ENCODE measurements around a stretch of chr1.

- RRBS: no CpG with 5 or more reads among the region's 5 CpGs
These were observed 16.7 kb downstream of the NFIA start for GRCh38 chr1:61098903-61099644.

DNA sequence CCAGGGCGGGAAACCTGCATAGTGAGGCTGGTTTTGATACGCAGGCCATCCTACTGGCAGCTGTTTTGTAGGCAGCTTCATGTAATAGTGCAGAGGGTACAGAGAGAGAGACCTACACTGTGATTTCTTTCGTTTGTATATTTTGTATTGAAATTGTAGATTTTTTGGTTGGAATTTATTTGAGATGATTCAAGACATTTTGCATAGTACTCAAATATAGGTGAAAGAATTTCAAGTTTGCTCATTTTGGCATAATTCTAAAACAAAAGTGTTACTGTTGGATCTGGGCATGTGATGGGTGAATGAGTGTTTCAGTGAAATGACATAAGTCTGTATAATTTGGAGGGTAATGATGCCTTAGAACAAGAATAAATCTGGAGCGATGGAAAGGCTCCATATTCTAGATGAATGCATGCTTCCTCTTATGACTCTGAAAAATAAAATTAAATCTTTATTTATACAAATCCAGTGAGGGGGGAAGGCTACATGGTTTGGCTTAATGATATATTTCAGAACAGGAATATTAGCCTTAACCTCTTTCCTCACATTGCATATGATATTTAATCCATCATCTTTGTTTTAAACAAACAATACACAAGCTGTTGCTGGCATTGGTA lies 41.0 kb downstream of the NFIA start:
- RRBS: no CpG with 5 or more reads among the region's 4 CpGs

DNA sequence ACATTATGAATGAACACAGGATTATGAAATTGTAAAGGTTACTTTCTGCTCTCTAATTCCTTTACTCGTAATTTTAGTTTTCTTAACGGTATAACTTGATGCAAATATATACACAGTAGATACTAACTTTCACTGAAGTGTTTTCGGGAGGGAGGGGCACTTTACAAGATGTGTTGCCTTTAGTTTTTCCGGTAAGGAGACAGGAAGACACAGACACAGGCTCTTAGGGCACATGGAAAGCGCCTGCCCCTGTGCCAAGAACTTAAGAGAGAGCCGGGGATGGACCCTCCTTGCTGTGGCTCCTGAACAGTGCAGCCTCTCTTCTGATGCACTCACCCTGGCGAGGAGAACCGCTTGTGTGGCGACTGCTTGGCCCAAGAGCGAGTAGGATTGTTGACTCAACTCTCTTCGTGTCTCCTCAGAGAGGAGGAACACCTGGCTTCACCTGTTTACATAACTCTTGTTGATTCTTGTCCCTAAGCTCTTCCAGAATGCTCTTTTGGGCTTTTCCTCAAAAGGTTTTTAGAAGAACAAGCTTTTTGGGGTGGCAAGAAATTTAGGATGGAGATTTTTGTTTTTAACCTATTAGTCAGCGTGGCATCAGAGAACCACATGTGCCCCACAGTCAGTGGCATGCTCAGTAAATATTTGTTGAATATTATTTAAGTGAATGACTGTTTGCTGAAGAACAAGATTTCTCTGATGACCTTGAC lies 60.4 kb downstream of the NFIA start:
- RRBS: 93% methylated on average over 3 of the region's 12 CpGs

GRCh38 chr1:61254526-61255370 lies 172.4 kb downstream of the NFIA start:
- RRBS: no CpG with 5 or more reads among the region's 6 CpGs

DNA sequence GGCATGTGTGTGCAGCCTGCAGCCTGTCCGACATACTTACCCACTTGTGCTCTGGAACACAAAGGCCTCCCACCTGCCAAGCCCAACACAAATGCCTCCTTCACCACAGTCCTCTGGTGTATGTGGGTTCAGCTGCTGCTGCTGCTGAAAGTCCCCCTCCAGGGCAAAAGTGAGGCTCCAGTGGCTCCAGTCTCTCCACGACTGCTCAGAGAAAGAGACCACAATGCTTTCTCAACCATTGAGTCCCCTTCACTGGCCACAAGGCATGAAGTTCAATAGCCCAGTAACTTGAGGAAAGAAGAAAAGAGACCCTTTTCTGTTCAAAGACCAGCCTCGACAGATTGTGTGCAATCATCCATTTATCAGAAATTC lies 19.3 kb downstream of the KANK4 start:
- RRBS: no CpG with 5 or more reads among the region's 3 CpGs

DNA sequence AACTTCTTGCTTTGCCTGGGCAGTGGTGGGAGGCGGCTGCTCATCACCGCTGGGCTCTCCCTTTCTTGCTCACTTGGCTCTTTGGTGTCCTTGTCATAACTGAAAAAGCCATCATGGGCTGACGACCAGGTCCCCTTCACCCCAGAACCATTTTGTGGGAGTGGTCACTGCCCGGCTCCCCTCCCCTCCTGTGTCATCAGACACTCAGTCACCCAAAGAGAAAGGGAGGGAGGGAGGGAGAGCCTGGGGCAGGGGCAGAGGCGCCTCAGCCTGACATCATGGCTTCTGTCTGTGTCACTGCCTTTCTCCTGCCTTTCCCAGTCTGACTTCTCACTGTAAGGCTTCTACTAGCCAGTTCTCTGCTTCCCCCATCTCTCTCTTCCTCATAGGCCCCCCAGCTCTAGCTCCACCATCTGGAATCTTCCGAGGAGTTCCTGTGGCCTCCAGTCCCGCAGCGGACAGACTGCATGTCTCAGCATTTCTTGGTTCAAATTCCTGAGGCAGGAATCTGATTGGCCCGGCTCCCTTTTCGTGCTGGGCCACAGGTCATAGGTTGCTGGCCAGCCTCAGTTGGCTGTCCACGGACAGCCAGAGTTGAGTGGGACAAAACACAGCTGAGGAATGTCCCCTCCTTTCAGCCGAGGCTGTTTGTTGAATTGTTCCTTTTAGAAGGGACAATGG lies 18.5 kb upstream of the KANK4 start:
- RRBS: no CpG with 5 or more reads among the region's 12 CpGs

DNA sequence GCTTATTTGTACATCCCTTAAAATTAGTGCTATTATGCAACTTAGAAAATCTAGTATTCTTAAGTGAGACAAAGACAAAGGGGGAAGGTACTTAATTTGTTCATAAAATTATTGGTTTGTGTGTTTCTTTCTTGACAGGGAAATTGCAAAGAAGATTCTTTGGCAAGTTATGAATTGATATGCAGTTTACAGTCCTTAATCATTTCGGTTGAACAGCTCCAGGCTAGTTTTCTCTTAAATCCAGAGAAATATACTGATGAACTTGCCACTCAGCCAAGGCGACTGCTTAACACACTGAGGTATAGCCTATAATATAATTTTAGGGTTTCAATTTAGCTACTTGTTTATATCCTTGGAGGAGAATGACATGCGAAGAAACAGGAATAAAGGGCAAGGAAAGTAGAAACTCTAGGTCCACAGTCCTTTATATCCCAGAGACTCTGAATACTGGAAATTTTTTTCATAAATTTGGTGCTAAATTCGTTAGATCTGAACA lies 6.2 kb downstream of the USP1 start:
- RRBS: no CpG with 5 or more reads among the region's 4 CpGs

- RRBS: no CpG with 5 or more reads among the region's 19 CpGs
These were observed 3.7 kb downstream of the FOXD3 start for GRCh38 chr1:63326088-63326439.

DNA sequence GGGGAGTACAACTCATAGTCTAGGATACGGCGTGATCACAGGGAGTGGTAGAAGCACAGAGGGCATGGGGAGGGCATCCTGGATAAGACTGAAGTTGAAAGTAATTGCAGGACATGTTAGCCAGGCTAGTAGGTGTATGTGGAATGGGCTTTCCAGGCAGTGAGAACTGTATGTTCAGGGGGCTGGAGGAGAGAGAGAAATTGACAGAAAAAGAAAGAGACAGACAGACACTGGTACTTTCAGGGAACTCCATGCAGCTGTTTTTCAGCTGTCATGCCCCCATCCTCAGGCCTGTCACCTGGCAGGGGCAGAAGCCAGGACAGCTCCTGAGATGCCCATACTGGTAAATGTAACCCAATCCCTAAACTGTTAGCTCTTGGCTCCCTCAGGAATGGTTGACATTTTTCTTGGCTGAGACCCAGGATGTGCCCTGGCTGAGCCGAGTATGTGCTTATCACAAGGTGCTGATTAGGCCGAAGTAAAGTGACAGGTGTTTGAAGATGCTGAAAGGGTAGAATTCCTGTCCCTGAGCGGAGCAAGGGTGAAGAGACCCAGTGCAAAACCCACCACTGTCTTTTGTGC lies 50.6 kb downstream of the PGM1 start:
- RRBS: no CpG with 5 or more reads among the region's 5 CpGs

DNA sequence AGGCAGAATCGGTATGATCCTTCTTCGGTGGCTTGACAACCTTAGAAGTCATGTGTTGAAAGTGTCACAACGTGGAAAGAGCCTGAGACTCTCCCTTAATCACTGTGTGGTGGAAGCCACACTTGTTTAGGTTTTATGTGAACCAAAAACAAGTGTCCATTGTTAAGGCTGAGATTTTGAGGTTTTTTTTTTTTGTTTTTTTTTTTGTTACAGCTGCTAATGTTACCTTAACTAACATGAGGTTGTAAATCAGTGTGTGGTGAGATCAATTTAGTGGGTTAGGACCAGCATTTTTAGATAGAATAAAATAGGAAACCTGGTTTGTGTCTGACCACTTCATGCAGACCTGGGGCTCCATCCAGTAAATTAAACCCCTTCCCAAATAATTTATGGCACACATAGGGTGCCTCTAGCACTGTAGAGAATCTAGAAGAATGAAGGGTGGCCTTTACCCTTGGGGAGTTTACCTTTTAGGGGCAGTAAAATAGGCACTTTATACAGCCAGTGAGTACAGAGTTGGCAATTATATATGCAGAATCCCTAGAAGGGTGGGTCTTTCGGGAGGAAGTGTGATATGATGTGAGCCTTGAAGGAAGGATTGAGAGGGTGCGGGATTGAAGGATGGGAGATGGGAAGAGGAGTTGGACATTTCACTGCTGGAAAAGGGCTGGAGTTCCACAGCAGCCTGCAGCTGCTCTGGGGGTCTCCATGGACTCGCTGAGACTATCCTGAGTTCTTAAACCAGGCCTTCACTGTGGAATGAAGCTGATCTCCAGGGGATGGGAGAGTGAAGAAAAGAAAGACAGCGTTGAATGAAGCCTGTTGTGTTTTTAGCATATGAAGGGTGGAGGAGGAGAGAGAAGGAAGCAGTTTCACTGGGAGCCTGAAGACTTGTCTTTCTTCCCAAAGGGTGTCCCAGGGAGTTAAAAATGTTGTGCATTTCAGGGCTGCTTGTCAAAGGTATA lies 8.8 kb downstream of the ROR1 start:
- RRBS: no CpG with 5 or more reads among the region's 7 CpGs

DNA sequence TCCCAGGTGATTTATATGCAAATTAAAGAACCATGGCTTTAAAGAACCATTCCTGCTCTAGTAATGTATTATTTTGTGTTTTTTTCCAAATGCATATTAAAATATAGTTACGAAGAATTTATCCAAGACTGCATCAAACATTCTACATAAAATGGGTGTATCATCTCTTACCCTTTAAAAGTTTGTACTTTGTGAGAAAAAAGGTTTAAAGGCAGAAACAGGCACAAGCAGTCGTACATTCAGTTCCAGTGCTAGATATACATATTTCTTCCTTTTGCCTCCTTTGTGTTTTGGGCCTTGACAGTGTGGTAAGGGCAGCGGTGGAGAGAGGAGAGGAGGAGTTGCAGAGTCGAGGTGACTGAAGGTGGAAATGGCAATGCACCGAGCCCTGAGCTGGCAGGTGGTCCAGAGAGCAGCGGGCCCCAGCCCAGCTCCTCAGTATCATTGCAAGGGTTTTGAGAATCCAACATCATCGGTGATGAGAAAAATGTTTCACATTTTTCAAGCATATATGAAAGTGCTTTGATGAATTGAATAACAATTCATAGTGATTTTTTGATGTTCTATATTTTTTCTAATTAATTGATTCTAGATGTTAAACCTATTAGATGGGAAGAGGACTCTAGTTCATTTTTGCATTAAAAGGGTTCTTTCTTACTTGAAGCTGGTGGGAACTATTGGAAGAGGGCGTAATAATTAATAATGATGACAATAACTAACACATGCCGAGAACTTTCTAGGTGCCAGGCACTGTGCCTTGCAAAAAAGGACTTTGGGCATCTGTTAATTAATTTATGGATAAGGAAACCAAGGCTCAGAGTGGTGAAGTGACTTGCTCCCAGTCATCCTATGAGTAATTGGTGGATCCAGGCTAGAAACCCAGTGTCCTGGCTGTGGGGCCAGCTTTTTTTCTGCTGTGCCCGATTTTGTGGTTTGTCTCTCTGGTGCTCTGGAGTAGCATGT lies 22.9 kb downstream of the ROR1 start:
- RRBS: no CpG with 5 or more reads among the region's 10 CpGs

GRCh38 chr1:63892384-63893475 lies 118.9 kb downstream of the ROR1 start:
- RRBS: no CpG with 5 or more reads among the region's 8 CpGs

DNA sequence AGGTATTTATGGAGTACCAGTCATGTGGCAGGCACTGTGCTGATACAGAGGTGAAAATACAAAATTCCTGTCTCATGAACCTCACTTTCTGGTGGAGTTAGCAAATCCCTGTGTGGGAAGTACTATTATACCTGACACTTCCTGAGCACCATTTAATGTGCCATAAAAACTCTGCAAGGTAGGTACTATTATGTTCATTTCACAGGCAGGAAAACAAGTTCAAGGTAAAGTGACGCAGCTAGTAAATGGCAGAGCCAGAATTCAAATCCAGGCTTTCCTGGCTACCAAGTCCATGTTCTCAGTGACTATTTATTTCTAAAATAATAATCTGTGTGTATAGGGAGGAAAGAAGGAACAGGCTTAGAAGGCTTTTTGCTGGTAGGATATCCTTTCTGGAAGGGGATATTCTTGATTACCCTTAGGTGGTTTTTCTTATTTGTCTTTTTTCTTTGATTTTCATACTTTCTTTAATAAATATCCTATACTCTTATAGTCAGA lies 182.0 kb upstream of the UBE2U start:
- RRBS: no CpG with 5 or more reads among the region's 1 CpG

GRCh38 chr1:64077845-64078910 lies 125.2 kb upstream of the UBE2U start:
- RRBS: no CpG with 5 or more reads among the region's 9 CpGs

DNA sequence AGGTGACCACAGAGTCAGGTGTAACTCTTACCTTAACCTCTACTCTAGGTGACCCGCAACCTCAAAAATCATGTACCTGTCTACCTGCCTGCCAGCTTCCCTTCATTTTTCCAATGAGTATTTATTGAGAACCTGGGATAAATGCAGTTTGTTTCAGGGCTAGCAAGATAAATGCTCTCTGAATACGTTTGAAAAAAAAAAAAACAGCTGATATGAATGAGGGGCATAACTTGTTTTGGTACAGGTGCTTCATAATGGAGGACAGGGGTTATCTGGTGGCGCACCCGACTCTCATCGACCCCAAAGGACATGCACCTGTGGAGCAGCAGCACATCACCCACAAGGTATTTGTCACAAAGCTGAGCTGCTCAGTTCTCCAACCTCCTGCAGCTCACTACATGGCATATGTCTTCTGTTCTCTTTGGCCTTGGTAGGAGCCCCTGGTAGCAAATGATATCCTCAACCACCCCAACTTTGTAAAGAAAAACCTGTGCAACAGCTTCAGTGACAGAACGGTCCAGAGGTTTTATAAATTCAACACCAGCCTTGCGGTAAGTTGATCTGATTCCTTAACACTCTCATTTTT lies 71.9 kb upstream of the RAVER2 start:
- RRBS: no CpG with 5 or more reads among the region's 7 CpGs

GRCh38 chr1:64773207-64773613 lies 28.3 kb downstream of the RAVER2 start:
- RRBS: no CpG with 5 or more reads among the region's 4 CpGs

- RRBS: no CpG with 5 or more reads among the region's 19 CpGs
These were observed 96.3 kb downstream of the RAVER2 start for GRCh38 chr1:64840944-64841734.

- RRBS: no CpG with 5 or more reads among the region's 10 CpGs
These were observed 102.3 kb downstream of the JAK1 start for GRCh38 chr1:64863865-64864533.

DNA sequence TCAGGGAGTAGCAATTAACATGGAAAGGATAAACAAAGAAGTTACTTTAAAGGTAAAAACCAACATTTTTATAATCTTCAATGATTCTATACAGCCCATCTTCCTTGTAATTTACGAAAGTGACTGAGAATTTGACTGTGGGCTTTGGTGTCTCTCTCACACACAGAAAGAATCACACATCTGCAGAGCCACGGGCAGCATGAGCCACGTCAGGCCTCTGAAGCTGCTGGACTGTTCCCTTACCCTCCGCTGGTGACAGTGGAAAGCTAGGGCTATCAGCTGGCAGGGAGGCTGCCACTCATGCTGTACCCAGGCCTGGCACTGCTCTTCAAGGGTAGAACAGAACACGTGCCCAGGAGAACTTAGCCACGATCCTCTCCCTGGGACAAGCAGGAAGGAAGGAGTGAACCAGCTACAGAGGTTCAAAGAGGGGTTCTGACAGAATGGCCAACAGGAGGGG lies 90.8 kb downstream of the JAK1 start:
- RRBS: no CpG with 5 or more reads among the region's 6 CpGs

DNA sequence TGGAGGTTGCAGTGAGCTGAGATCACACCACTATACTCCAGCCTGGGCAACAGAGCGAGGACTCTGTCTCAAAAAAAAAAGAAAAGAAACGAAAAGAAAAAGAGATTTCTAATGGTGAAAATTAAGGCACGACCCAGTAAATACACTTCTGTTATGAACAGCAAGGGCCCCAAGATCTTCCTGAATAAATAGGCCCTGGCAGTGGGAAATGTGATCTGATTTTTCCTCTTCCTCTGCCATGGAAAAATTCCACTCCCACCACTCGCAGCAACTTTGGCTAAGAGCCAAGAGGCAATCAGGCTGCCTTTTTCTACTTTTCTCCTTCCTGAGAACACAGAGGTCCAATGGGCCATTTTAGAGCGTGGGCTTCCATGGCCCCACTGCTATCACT lies 33.8 kb upstream of the AK4 start:
- RRBS: no CpG with 5 or more reads among the region's 5 CpGs

Data from PFSK-1 (cell line).